Thyroid gland (tissue), 7 donors: ENCODE measurements around the genes PHF20 and DSN1.

DNA sequence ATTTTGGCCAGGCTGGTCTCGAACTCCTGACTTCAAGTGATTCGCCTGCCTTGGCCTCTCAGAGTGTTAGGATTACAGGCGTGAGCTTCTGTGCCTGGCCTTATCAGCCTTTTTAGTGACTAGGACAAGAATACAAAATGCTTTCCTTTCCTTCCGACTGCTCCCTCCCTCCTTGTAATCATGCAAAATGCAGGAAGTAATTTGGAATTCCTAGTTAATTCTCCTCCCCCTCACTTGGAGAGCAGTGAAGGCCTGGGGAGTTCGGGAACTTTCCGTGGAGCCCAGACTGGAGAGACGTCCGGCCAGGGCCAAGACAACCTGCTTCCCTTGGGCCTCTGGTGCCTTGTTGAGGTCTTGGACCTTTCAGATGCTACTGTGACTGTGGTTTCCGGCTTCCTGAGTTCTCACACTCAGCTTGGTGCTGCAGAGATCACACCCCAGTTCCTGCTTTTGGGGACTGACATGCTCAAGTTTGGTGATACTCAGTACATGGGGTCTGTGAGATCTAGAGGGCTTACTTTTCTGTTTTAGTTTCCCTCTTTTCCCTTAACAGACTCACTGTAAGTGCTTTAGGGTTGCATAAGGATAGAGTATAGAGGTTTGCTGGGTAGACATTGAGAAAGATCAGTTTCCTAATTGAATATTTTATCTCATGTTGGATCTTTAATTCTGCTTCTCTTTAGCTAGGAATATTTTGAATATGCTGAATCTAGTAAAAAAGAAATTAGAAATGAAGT, 3.8 kb upstream of the PHF20 start:
- PRO-cap, 2 experiments, result peak in 1 of 2 experiments; most common plus-strand start position 289 of the sequence (in 1); most common minus-strand start position 182 of the sequence (in 1)
- RAMPAGE, long total RNA, 5 experiments, result no peak in any of the 5 experiments

DNA sequence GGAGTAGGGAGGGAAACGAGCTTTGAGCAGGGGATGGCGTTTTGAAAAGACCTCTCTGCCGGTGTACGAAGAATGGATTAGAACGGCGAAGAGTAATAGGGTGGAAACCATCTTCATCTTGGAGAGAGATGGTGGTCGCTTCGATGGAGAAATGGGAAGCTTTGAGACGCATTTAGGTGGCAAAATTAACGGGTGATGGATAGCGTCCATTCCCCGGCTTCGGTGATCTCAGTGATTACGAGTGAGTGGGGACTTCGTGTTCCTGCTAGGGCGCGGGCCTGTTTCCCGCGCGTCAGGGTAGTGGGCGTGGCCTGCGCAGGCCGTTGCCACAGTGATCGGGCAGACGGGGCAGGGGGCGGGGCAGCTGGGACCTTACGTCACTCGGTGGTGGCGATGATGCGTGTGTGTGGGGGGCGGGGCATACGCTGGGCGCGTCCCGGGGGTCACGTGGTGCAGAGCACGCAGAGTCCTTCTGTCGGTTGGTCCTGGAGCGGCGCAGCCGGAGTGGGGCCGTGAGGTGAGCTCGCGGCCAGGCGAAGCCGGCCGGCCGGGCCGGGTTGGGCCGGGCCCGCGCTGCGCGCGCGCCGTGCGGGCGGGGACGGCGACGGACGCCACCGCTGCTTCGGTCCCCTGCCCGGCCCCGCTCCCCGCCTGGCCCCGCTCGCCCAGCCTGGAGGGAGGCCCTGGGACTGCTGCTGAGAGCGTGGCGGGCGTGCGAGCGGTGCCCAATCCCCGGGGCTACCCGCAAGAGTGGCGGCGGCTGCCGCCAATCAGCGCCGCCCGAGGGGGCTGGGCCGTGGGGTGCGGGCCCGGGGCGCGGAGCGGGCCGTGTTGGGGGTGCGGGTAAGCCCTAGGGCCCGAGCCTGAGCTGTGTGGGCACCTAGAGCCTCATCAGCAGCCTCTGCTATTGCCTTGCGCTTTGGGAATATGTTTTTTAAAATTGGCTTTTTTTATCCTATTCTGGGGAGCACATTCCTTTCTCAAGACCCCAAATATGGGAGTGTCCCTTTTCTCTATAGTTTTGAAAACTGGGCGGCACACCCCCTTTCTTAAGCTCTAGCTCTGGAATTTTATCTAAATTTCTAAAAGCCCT, at the start of gene PHF20:
Gene PHF20 (plus strand): TSS at position 453 of the 1,093 bp plus-strand sequence.
- PRO-cap, 2 experiments, result peak in 2 of 2 experiments; most common plus-strand start position 797 of the sequence (in 2); most common minus-strand start position 230 of the sequence (in 2)
- RAMPAGE, long total RNA, 5 experiments, result start-site peak on the plus strand in 3 of 5 experiments, centred at positions 464 to 471 of the sequence, 96 to 215 reads per replicate

- PRO-cap, 2 experiments, result peak in 1 of 2 experiments; most common minus-strand start chr20:35773417 (in 1)
- RAMPAGE, long total RNA, 5 experiments, result no peak in any of the 5 experiments
Observed at GRCh38 chr20:35773156-35773940, 1.5 kb downstream of the PHF20 start.

DNA sequence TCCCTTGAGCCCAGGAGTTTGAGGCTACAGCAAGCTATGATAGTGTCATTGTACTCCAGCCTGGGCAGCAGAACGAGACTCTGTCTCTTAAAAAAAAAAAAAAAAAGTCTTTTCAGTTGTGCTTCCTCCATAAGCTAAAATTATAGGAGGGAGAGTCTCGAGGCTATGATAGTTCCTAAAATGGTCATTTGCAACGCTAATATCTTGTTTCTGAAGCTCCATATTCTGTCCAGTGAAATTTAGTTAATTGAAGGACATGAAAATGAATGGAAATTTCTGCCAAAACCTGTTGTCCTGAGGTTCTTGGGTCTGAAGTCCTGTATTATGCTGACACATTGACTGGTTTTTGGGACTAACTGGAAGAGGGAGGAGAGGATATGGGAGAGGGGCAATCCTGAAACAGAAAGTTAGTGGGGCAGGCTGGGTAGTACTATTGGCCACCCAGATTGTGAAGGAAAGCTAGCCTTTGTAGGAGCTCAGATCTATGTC, 77.0 kb downstream of the PHF20 start:
- PRO-cap, 2 experiments, result no peak in any of the 2 experiments
- RAMPAGE, long total RNA, 5 experiments, result no peak in any of the 5 experiments

DNA sequence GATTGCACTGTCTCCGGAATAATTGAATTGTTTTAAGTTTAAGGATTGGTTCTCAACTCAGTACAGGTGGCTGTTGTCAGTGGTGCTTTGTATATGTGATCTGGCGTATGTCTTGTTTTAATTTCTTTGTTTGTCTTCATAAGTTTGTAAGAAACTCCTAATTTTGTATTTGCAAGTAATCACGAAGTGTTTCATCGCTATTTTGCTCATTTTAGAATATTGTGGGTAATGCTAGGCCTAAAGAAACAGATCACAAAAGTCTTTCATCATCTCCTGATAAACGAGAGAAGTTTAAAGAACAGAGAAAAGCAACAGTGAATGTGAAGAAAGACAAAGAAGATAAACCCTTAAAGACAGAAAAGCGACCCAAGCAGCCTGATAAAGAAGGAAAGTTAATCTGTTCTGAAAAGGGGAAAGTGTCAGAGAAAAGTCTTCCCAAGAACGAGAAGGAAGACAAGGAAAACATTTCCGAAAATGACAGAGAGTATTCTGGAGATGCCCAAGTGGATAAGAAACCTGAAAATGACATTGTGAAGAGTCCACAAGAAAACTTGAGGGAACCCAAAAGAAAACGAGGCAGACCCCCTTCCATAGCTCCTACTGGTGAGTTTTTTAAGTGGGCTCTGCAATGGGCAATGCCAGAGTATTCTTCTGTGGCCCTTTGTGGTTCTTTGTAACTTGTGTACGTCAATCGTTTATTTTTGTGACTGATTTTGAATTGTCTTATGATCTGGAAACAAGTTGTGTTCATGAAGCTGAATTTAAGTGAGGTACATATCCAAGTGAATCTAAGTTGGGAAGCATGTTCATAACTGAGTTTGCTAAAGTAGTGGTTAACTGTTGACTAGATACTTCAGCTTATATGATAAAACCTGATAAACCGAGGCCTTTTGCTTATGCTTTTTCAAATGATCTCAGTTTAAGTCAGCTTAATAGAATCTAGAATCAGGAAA, 91.2 kb downstream of the SCAND1 start:
- PRO-cap, 2 experiments, result no peak in any of the 2 experiments
- RAMPAGE, long total RNA, 5 experiments, result no peak in any of the 5 experiments

DNA sequence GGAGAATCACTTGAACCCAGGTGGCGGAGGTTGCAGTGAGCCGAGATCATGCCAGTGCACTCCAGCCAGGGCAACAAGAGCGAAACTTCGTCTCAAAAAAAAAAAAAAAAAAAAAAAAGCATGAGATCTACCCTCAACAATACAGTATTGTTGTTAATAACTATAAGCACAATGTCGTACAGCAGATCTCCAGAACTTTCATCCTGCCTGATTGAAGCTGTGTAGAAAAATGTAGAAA, 26.0 kb downstream of the SCAND1 start:
- PRO-cap, 2 experiments, result no peak in any of the 2 experiments
- RAMPAGE, long total RNA, 5 experiments, result no peak in any of the 5 experiments

DNA sequence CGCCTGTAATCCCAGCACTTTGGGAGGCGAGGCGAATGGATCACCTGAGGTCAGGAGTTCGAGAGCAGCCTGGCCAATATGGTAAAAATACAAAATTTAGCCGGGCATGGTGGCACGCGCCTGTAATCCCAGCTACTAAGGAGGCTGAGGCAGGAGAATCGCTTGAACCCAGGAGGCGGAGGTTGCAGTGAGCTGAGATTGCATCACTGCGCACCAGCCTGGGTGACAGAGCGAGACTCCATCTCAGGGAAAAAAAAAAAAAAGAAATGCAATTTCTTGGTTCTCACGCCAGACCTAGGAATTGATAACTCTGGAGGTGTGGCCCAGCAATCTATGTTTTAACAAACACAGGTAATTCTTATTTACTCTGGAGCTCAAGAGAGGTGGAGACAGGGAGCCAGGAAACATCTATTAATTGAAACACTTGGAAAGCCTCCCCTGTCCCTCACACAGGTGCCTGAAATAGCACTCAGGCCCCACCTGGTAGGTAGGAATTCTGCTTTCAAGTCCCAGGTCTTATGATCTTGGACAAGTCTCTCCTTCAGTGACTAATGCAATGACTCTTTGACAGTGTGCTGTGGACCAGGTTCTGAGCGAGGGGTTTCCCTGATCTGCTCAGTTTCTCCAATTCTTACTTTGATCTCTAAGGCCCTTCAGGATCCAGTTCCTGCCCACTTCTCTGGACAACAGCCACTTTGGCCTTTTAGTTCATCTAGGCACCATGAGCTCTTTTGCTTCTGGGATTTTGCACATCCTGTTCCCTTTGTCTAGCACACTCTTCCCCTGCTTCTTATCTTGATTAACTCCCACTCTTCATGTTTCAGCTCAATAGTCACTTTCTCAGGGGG, 58.5 kb upstream of the EPB41L1 start:
- PRO-cap, 2 experiments, result no peak in any of the 2 experiments
- RAMPAGE, long total RNA, 5 experiments, result no peak in any of the 5 experiments

DNA sequence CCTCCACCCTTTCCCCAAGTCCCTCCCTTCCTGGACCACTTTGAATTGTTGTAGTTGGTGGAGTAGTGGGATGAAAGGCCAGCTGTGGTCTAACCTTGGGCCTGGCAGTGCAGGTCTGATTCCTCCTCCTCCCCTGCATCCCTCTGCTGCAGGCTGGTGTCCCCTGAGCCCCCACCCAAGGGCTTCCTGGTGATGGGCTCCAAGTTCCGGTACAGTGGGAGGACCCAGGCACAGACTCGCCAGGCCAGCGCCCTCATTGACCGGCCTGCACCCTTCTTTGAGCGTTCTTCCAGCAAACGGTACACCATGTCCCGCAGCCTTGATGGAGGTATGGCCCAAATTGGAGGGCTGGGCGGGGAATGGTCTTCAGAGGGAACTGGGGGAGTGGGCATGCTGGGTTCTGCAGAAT, 35.9 kb downstream of the EPB41L1 start:
- PRO-cap, 2 experiments, result no peak in any of the 2 experiments
- RAMPAGE, long total RNA, 5 experiments, result no peak in any of the 5 experiments

DNA sequence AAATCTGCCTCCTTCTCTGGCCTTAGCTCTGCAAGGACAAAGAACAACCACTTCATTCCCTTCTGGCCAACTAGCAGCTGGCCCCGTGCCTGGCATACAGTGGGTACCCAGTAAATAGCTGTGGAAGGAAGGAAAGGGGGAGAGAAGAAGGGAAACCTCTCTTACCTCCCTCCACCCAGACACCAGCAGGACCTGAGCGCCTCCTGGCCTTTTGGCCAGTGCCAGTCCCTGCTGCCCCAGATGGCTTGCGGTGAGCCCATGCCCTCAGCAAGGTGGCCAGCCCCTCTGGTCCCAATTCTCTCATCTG, 61.8 kb downstream of the DLGAP4 start:
- PRO-cap, 2 experiments, result no peak in any of the 2 experiments
- RAMPAGE, long total RNA, 5 experiments, result no peak in any of the 5 experiments

- PRO-cap, 2 experiments, result no peak in any of the 2 experiments
- RAMPAGE, long total RNA, 5 experiments, result no peak in any of the 5 experiments
Observed at GRCh38 chr20:36460398-36460984, 80.8 kb upstream of the MYL9 start.

GRCh38 chr20:36542728-36542990, 1.3 kb downstream of the MYL9 start:
- PRO-cap, 2 experiments, result no peak in any of the 2 experiments
- RAMPAGE, long total RNA, 5 experiments, result no peak in any of the 5 experiments

DNA sequence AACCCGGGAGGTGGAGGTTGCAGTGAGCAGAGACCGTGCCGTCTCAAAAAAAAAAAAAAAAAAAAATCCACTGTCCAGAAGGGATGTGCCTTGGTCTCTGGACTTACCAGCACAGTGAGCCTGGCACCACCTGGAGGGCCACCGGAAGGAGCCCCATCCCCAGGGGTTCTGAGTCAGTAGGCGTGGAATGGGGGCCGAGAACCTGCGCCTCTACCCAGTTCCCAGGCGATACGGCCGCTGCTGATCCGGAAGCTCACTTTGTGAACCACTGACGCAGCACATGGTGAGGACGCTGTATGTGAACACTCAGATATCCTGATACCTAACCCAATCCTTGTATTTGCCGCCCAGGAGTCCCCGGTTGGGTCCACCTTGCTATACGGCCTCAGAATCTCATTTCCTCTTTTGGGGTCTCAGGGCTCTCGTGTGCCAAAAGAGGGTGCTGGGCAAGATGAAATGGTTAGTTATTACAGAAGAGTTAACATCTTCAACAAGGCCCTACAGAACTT, 690 bp upstream of the RAB5IF start:
- PRO-cap, 2 experiments, result no peak in any of the 2 experiments
- RAMPAGE, long total RNA, 5 experiments, result no peak in any of the 5 experiments

DNA sequence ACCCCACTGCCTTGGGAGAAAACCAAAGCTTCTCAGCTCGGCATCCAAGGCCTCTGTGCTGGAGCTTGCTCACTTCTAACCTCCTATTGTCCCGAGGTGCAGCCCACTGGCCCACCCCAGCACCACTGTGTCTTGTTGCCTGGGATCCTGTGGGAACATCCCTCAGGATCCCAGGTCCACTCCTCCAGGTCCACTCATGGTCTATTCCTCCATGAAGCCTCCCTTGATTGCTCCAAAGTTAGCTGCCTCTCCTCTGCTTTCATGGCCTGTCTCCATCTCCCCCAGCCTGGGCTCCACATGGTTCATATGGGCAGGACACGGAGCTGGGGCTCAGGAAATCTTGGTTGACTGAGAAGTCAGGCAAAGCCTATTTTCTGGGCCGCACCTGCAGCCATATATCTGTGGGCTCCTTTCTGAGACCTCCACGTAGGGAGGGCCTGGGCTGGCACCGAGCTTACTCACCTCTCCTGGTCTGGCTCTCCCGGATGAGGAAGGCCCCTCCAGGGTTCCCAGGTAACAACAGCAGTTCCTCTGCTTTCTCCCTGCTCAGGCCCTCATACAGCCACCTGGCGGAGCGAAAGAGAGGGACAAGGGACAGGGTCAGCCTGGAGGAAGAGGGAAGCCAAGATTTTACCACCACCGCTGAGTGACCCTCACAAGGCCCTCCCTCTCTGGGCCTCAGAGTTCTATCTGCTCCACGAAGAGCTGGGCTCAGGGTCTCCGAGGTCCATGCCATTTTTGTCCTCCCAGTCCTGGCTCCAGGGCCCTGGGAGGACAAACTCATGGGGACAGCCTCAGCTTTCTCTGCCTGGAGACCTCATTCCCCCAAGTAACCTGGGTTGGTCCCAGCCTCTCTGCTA, 13.6 kb downstream of the SLA2 start:
- PRO-cap, 2 experiments, result no peak in any of the 2 experiments
- RAMPAGE, long total RNA, 5 experiments, result no peak in any of the 5 experiments

- PRO-cap, 2 experiments, result no peak in any of the 2 experiments
- RAMPAGE, long total RNA, 5 experiments, result no peak in any of the 5 experiments
Observed at GRCh38 chr20:36652603-36653273, 6.7 kb upstream of the SLA2 start.

DNA sequence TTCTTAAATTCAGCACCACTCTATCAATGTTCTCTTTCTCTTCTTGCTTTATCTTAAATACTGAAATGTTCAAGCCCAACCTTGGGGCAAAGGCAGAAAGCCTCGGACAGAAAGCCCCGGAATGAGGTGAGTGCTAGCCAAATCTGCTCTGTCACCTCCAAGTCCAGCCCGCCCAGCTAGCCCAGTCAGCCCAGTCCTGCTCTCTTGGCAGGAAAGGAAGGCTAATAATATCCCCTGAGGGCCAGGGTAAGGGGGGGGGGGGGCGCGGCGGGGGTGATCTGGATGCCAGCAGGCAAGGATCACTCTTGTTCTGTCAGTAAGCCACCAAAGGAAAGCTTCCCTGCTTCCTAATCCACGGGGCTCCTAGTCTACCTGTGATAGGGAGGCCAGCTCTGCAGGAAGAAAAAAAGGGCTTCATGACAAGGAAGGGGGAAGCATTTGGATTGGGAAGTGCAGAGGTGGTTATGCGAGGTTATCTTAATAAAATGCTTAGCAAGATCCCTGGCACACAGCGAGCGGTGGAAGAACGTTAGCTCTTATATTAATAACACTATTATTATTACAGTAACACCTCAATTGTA, 1.1 kb downstream of the NDRG3 start:
- PRO-cap, 2 experiments, result no peak in any of the 2 experiments
- RAMPAGE, long total RNA, 5 experiments, result no peak in any of the 5 experiments

GRCh38 chr20:36772819-36774091, at the start of gene DSN1:
Gene DSN1 (minus strand): TSS chr20:36773763.
- PRO-cap, 2 experiments, result peak in 2 of 2 experiments; most common plus-strand start chr20:36773904 (in 1); most common minus-strand start chr20:36773735 (in 1)
- RAMPAGE, long total RNA, 5 experiments, result start-site peak on the minus strand in 3 of 5 experiments, at chr20:36773732-36773799 at its widest, 35 to 46 reads per replicate

- PRO-cap, 2 experiments, result no peak in any of the 2 experiments
- RAMPAGE, long total RNA, 5 experiments, result no peak in any of the 5 experiments
Observed at GRCh38 chr20:36779834-36781027, 6.7 kb upstream of the DSN1 start.

DNA sequence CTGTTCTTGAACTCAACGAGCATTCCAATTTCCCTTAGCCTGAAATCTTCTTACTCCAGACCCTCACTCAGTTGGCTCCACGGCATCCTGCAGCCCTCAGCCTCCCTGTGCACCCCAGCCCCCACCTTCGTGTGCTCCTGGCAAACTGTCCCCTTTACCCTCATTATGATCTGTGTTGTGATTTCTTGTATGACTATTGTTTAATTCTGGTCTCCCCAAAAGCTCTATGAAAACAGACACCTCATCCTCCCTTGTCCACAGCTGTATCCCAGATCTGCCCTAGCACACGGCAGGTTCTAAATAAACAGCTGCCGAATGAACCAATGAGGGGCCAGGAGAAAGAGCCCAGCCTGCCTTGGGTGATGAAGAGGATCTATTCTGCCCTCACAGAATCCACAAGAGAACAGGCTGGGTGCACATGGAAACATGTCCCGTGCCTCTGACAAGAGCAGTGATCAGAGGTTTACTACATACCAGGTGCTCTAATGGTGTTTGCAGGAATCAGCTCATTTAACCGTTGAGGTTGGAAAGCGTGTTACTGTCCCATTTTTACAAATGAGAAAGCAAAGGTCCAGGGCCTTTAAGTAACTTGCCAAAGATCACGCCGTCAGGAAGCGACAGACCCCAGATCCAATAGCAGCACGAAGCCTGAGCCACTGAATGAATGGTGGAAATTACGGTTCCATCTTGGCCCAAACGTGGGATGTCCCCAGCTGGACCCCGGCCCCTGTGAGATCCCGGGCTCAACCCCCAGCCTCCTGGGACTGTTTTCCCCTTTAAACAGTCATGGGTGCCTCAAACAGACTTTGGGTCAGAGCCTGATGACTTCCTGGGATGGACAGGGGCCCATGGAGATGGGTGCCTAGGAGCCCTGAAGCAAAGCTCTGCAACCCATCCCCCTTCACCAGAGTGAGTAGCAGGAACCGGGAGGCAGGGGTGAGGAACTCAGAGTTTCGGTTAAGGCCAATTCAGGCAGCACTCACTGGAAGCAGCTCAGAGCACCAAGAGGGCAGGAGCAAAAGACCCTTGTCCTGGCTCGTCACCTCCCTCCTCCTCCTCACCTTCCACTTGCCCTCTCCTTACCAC, 2.8 kb downstream of the SOGA1 start:
- PRO-cap, 2 experiments, result peak in 1 of 2 experiments; most common plus-strand start position 398 of the sequence (in 1)
- RAMPAGE, long total RNA, 5 experiments, result no peak in any of the 5 experiments

GRCh38 chr20:36998518-36999154, 47.1 kb upstream of the SAMHD1 start:
- PRO-cap, 2 experiments, result no peak in any of the 2 experiments
- RAMPAGE, long total RNA, 5 experiments, result no peak in any of the 5 experiments

- PRO-cap, 2 experiments, result peak in 2 of 2 experiments; most common plus-strand start chr20:37297388 (in 1); most common minus-strand start chr20:37297203 (in 2)
- RAMPAGE, long total RNA, 5 experiments, result no peak in any of the 5 experiments
Observed at GRCh38 chr20:37296888-37297864, 7.7 kb downstream of the MANBAL start.